Fallopian tube (tissue), 1 donor: ENCODE data around the genes NAA11, ANTXR2 and PRKG2.

DNA sequence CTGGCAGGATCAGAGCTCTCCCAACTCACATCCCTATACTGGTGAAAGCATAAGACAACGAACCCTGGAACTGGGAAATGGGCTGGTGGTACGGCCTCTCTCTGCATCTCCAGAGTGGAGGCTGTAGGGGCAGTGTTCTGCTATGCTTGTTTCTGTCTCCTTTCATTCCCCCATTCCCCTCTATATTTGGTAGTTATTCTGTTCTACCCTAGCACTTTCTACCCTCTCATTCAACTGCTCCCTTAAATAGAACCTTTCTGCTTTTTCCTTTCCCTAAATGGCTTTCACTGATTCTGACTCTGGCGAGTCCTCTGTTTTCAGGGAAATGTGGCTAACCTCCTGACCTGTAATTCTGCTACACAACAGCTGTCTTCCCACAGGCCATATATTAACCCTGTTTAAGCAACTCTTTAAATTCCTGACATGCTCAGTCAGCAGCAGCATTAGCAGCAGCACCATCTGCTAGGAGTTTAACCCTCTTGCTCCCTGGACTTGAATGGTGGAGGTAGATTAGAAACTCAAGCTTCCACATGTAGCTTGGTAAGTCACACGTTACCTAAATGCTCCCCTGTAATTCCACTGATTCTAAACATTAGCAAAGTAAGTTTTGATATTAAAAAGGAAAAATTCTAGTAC, 94.2 kb downstream of the CXCL13 start:
- PRO-cap = no peak

GRCh38 chr4:77816223-77816770, 2.9 kb downstream of the CNOT6L start:
- PRO-cap = no peak

DNA sequence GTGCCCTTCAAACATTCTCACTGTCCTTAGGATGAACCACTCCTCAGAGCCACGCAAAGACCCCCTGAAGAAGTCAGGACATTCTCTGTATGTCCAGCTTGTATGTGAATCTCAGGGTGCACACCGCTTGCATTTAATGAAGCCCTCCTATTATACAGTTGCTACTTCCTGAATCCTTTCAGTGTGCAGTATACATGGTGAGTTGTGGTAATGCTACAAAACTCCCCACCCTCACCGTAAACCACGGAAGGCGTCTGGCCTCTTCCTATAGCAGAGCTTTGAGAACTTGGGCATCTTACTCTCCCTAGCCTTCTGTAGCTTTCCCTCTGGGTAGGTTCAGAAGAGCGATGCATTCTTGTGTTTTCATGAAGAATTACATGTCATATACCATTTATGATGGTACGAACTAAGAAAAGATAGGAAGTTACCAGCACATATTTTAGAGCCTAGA, 9.5 kb upstream of the MRPL1 start:
- PRO-cap = no peak

- PRO-cap = no peak
These were observed 8.1 kb upstream of the MRPL1 start for GRCh38 chr4:77854259-77855285.

DNA sequence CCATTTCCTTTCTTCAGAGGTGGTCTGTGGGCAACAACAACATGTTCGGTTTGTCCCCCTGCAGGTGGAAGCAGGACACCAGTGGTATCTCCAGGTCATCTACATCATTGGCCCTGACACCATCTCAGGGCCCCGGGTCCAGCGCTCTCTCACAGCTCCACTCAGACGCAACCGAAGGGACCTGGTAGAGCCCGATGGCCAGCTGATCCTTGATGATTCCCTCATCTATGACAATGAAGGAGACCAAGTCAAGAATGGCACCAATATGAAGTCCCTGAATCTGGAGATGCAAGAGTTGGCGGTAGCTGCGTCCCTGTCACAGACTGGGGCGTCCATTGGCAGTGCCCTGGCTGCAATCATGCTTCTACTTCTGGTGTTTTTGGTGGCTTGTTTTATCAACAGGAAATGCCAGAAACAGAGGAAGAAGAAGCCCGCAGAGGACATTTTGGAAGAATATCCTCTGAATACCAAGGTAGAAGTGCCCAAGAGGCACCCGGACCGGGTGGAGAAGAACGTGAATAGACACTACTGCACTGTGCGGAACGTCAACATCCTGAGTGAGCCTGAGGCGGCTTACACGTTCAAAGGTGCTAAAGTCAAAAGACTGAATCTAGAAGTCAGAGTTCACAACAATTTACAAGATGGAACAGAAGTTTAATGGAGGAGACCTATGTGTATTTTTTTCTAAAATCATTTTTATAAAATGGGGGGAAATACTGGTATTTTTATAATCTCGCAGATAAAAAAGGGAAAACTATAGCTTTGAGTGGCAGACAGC, 10.9 kb upstream of the ANXA3 start:
- PRO-cap = no peak

GRCh38 chr4:78691284-78691795, 84.8 kb upstream of the BMP2K start:
- PRO-cap = no peak

DNA sequence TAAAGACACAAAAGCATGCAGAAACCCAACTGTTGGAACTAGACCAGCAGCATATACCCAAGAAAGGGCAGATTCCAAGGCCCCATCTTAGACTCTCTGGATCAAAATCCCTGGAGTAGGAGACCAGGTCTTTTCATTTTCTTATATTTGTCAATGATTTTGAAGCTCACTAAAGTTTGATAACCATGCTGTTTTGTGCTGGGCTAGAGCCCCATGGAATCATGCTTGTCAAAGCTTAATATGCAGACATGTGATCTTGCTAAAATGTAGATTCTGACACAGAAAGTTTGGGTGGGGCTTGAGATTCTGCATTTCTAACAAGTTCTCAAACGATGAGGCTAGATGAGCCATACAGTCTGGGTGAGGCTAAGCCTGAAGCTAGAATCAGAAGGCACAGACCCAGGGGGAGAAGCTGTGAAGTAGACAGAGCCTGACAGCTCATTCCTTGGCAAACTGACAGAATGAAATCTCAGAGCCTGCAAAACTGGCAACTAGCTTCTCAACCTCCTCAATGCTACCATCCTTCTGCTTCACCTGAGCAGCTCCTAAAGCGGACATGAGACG, 71.3 kb upstream of the BMP2K start:
- PRO-cap = no peak

DNA sequence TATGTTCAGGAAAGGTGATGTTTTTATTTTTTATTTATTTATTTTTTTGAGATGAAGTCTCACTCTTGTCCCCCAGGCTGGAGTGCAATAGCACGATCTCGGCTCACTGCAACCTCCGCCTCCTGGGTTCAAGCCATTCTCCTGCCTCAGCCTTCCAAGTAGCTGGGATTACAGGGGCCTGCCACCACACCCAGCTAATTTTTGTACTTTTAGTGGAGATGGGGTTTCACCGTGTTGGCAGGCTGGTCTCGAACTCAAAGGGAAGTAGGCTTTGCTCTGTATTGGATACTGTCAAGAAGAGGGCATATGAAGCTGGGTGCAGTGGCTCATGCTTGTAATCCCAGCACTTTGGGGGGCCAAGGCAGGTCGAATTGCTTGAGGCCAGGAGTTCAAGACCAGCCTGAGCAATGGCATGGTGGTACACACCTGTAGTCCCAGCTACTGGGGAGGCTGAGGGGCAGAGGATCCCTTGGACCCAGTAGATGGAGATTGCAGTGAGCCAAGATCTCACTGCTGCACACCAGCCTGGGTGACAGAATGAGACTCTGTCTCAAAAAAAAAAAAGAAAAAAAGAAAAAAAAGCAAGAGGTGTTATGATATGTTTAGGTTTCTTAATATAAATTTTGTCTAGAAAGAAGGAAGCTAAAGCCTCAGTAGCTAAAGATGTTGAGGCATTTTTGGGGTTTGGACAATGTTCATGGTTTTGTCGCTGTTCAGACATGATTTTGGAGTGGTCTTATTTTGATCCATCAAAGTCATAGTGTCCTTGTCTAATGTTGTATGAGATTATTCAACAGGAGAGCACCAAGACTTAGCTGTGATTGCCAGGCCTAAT, 72.4 kb downstream of the PAQR3 start:
- PRO-cap = no peak

DNA sequence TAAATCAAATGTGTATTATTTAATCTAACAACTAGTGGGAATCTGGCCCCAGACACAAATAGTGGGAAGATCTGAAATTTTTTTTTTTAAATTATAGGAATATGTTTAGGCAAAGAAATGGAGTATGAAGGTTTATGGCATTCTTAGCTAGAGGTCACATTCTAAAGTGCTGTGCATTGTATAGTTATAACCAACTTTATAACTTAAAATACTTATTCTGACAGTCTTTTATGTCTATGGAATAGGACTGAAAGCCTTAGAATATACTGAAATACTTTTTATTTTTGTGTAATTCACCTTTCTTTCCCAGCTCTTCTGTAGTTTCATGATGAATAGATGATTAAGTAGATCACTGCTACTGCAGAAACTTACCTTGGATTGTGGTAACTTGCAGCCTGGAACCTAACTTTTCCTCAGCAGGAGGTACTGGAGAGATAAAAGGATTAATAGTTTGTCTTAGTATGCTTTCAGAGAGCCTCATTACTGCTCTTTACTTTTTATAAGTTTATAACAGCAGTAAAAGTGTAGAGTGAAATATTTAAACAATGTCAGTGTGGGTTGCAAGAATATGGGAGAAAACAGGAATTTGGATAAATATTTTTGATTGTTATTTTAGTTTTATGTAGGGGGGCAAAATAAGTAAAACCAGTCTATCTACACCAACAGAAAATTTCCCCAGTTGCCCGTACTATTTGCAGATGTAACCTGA, 33.3 kb downstream of the PAQR3 start:
- PRO-cap = no peak

GRCh38 chr4:79325725-79326505, at the start of gene NAA11:
TSS of gene NAA11 (minus strand) at chr4:79326061.
- PRO-cap = no peak

DNA sequence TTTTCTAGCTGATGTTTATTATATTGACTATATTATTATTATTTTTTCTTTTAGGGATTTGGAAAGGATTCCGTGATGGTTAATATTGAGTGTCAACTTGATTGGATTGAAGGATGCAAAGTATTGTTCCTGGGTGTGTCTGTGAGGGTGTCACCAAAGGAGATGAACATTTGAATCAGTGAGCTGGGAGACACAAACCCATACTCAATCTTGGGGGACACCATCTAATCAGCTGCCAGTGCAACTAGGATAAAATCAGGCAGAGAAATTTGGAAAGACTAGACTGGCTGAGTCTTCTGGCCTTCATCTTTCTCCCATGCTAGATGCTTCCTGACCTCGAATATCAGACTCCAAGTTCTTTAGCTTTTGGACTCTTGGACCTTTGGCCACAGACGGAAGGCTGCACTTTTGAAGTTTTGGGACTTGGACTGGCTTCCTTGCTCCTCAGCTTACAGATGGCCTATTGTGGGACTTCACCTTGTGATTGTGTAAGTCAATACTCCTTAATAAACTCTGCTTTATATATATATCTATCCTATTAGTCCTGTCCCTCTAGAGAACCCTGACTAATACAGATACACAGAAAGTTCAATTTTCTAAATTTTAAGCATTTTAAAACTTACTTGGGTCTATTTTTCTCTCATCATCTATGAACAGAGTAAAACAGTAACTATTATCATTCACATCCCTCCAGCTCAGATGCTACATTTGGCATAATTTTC, 85.2 kb upstream of the GK2 start:
- PRO-cap = no peak

DNA sequence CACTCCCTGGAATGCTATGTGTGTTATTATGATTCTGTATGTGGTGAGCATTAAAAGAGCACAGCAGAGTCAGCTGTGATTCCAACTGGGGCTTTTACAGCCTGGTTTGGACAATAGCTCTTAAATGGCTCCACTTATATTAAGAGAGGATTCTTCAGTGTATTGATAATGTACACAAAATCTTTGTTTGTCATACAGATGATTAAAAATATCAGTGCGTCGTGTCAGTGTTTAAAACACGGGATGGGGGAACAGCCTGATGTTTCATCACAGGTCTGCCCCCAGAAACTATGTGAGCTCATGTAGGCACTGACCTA, 274.3 kb upstream of the GK2 start:
- PRO-cap = no peak

DNA sequence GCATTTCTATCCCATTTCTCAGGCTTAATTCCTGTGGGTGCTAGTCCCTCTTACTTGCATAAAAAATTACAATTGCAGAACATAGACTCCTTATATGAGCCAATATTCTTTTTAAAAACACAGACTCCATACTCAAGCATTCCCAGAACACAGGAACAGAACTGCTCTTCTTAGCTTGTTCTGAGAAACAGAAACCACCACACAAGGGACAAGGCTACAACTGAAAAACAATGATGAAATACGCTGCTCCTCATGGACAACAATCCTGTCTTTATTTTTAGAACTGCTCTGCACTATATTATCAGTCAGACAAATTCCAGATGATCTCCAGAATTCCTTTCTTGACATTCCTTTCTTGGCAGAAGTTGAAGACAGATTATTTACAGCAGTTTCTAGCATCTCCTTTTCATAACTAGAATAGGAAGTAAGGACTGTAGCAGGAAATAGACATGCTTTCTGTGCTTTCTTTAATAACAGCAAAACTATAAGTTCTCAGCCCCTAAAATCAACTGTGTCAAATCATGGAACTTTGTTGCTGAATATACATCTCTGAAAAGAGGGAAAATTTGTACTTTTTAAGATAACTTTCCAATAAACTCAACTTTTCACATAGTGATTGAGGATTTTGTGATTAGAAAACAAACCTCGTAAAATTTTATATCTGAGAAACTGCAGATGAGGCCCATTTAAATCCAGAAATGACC, 36.0 kb downstream of the ANTXR2 start:
- PRO-cap = no peak

DNA sequence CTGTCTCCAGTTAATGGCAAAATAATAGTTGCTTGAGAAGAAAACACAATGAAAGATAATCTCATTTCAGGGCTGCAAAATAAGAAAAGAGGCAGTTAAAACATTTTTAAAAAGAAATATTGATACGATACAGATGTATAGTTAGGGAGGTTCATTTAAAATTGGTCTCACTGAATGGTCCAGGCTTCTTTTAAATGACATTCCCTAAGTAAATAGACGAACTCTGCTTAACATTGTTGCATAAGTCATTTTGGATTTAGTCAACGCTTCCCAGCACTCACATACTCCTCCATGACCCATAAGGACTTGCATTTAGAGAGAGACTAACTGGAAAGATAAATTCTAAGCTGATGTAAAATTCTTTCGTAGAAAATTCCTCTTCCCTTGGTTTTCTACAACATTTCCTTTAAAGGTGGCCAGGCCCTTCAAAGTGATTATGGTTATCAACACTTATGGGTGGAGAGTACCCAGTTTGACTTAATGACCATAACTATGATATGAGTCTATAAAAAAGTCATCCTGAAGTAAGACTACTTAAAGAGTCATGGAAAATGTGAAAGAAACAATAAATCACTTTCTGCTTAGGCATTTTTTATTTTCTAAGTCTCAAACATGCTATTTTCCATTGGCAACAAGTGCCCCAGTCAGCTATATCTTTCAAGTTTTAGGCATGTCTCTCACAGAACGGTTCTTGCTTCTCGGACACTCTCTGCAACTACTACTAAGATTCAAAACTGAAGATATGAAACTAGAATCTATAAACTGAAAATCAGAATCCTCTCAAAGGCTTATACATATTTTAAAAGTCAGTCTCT, 3.4 kb downstream of the ANTXR2 start:
- PRO-cap = unidirectional peak, plus-strand start at position 680 of the sequence

GRCh38 chr4:80072926-80074073, at the start of gene ANTXR2:
TSS of gene ANTXR2 (minus strand) at chr4:80073229.
- PRO-cap = bidirectional peak, plus-strand start at chr4:80073176, minus-strand start at chr4:80073082; unidirectional peak, minus-strand start at chr4:80073323; unidirectional peak, minus-strand start at chr4:80073472

- PRO-cap = no peak
These were observed 50.4 kb downstream of the PRKG2 start for GRCh38 chr4:81164501-81165167.

DNA sequence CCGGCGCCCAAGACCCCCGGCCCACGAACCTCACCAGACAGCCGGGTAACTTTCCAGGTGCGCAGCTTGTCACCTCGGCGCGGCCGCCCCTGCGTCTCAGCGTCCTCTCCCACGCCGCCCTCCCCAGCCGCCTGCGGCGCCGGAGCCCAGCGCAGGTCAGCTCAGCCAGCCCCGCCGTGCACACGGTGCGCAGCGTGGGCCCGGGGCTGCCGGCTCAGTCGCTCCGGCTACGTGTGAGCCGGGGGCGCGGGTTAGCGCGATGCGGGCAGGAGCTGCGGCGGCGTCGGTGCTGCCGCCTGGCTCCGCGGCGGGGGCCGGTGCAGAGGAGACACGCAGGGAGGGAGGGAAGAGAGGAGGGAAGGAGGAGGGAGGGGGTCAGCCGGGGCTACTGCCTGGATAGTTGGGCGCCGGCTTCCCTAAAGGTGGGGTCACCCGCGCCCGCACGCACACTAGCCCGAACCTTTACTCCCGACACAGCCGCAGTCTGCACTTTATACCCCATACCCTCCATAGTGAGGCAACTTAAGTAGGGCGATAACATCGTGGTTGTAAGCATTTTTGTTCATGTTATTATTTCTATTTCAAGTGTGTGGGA, at the start of gene PRKG2:
Gene PRKG2 (minus strand): TSS at position 321 of the 595 bp plus-strand sequence.
- PRO-cap = no peak

DNA sequence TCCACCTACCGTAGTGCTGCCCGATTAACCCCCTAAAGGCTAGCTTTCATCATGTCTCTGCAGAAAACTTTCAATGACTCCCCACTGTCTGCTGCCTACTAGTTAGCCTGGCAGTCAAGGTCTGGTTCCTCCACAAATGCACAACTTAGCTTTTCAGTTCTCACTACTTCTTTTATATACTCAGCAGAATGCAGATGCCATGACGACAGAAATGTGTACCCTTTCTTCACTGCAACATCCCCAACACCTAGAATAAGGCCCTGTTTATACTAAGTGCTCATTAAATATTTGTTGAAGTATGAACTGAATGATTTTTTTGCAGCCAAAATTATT, 30.9 kb upstream of the RASGEF1B start:
- PRO-cap = no peak

- PRO-cap = no peak
These were observed 209.2 kb upstream of the RASGEF1B start for GRCh38 chr4:81680853-81681346.

GRCh38 chr4:81724882-81725379, 253.2 kb upstream of the RASGEF1B start:
- PRO-cap = no peak